ENCODE measurements around a stretch of chr17.

- PRO-cap, 3 experiments = no peak in any of the 3 experiments
- RAMPAGE, long total RNA, 2 experiments = no peak in any of the 2 experiments
- RRBS = no CpG with 5 or more reads among the region's 12 CpGs
These were observed 770 bp downstream of the GPRC5C start for GRCh38 chr17:74432736-74432979.

DNA sequence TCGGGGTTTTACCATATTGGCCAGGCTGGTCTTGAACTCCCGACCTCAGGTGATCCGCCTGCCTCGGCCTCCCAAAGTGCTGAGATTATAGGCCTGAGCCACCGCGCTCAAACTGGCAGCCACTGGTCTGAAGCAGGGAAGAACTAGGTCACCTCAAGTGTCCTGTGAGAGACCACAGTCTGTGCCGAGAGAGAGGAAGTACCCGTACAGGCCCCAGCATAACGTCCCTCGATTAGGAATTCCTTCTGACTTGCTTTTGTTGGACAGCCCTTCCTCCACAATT, 13.7 kb upstream of the CD300E start:
- PRO-cap, 3 experiments = no peak in any of the 3 experiments
- RAMPAGE, long total RNA, 2 experiments = no peak in any of the 2 experiments
- RRBS = no CpG with 5 or more reads among the region's 10 CpGs

- PRO-cap, 3 experiments = no peak in any of the 3 experiments
- RAMPAGE, long total RNA, 2 experiments = no peak in any of the 2 experiments
- RRBS = no CpG with 5 or more reads among the region's 1 CpG
These were observed 6.2 kb upstream of the CD300LF start for GRCh38 chr17:74718987-74719186.

DNA sequence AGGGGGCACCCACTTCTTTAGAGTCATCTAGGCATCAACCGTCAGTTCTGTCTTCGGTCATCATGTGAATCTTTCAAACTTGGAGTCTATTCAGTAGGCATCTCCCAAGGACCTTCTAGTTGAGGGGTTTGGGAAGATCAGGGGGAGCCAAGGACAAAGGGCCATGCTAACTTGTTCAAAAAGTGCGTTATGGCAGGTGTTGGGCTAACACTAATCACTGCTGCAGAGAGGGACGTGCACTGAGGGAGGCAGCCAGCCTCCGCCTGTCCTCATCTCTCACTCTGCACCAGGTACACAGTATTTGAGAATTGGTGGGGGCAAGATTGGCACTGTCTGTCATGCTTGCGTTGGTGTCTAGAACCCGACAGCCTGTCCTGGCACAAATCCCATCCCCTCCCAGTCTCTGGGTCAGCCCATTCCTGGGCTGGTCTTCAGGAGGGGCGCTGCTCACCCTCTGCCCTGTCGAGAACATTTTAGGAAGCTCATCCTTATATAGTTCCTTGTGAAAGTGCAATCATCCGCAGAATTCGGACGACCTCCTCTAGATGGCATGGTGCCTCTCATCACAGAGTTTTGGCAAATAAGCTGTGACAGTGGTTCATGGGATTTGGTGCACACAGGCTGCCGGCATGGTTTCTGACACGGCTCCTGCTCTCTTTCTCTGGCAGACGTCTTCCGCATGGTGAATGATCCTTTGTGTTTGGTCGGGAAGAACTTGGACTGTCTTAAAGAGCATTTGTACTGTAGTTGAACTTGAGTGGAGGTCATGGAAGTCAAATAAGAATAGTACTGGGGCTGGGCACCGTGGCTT, 34.2 kb downstream of the TMEM104 start:
- PRO-cap, 3 experiments = no peak in any of the 3 experiments
- RAMPAGE, long total RNA, 2 experiments = no peak in any of the 2 experiments
- RRBS = no CpG with 5 or more reads among the region's 18 CpGs

- PRO-cap, 3 experiments = peak in 2 of 3 experiments; most common plus-strand start chr17:74834332 (in 2)
- RAMPAGE, long total RNA, 2 experiments = no peak in any of the 2 experiments
- RRBS = no CpG with 5 or more reads among the region's 10 CpGs
These were observed 25.6 kb downstream of the GRIN2C start for GRCh38 chr17:74834121-74834407.

DNA sequence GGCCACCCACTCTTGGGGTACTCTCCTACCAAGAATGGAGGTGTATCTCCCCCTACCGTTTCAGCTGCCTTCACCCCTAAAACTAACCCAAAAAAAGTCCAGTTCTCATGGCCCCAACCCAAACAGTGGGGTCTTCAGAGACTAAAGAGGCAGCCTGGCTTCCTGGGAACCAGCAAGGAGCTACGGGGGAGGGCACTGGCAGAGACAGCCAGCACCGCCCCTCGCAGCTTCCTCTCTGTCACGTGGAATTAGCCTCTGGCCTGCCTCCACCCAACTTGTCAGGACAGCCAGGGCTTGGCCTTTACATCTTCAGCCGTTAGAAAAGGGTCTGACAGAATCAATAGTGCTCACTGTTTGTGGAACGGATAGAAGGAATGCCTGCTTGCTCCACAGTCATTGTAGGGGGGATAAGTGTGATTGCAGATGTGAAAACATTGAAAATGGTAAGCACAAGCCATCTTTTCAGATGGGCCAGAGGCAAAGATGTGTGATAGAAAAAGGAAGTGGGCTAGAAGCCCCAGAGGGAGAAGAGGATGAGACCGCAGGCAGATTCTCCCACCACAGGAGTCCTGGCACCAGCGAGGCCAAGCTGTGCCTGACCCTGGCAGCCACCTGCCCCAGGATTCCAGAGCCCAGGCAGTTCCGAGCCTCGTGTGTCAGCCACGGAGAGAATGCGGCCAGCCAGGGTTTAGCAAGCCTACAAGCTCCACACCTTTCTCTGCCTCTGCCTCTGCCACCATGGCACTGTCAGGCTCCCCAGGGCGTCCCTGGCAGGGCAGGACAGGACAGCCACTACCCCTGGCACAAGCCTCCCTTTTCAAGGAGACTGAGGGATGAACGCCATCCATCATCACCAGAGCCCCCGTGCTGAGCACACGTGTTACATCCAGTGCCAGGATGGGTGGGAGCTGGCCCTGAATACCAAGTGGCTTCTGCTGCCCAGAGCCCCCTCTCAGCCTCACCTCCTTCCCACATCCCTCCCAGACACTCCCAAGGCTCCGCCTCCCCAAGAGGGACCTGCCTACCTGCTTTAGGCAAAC, 18.5 kb downstream of the GRIN2C start:
- PRO-cap, 3 experiments = no peak in any of the 3 experiments
- RAMPAGE, long total RNA, 2 experiments = no peak in any of the 2 experiments
- RRBS = no CpG with 5 or more reads among the region's 18 CpGs

DNA sequence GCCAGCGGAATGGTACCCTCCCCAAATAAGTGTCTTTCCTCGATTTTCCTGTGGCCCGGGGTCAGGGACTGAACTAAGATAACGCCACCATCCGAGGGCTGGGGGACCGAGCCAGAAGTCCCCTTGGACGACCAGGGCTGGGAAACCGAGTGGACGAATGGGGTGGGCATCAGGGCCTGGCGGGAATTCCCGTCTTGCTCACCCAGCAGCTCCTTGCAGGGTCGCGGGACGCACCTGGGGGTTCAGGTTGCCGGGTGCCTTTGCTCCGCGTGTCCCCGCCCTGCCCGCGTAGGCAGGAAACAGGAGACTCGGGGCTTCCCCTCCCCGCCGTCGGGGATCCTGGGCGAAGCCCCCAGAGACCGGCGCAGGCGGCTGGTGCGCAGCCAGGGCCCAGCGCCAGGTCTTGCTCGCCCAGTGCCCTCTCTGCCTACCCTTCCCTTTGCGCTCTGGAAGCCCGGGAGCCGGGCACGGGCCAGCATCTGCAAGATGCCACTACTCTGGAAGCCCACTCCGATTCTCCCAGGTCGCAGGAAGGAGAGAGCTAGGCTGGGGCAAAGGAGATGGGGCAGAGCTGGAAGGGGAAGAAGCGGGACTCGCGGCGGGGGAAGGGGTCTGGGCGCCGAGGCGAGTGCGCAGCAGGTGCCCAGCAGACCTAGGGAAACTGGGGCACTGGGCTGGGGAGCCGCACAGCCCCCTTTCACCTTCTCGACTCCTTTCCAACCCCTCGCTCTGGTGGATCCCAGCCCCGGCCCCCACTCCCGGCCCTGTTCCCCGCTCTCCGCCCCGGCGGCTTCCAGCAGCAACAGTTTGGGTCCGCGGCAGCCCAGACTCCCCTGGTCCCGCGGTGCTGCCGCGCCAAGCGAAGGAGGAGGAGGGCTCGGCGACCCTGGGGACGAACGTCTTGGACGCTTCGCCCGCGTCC, 823 bp upstream of the GRIN2C start:
- PRO-cap, 3 experiments = no peak in any of the 3 experiments
- RAMPAGE, long total RNA, 2 experiments = no peak in any of the 2 experiments
- RRBS = 4% methylated on average over 15 of the region's 69 CpGs

DNA sequence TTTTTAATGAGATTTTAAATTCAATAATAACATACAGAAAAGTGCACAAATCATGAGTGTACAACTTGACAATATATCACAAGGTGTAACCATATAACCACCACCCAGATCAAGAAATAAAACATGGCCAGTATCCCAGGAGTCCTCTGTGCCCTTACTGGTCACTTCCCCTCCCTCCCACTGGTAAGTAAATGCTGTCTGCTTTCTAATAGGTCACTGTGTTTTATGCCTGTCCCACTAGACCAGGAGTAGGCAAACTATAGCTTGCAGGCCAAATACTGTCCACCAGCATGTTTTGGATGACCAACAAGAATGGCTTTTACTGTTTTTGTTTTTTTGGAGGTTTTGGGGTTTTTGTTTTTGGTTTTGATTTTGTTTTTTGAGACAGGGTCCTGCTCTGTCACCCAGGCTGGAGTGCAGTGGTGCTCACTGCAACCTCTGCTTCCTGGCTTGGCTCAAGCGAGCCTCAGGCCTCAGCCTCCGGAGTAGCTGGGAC, 1.3 kb upstream of the FDXR start:
- PRO-cap, 3 experiments = no peak in any of the 3 experiments
- RAMPAGE, long total RNA, 2 experiments = no peak in any of the 2 experiments
- RRBS = no CpG with 5 or more reads among the region's 2 CpGs

DNA sequence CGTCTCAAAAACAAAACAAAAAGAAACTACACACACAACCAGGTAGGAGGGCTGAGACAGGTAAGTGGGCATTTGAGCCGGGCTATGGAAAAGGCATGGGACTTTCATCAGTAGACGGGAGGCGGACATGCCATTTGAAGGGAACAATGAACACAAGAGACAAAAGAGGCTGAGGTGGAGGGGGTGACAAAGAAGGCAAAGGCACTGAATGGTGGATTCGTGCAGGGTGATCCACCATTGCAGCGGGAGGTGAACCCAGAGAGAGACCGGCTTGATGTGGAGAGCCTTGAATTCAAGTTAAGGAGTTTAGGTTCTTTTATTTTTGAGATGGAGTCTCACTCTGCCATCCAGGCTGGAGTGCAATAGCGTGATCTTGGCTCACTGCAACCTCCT, 9.4 kb downstream of the MRPL58 start:
- PRO-cap, 3 experiments = no peak in any of the 3 experiments
- RAMPAGE, long total RNA, 2 experiments = no peak in any of the 2 experiments
- RRBS = no CpG with 5 or more reads among the region's 8 CpGs

GRCh38 chr17:75078510-75079312, 9.0 kb upstream of the SLC16A5 start:
- PRO-cap, 3 experiments = no peak in any of the 3 experiments
- RAMPAGE, long total RNA, 2 experiments = no peak in any of the 2 experiments
- RRBS = no CpG with 5 or more reads among the region's 19 CpGs

- PRO-cap, 3 experiments = no peak in any of the 3 experiments
- RAMPAGE, long total RNA, 2 experiments = no peak in any of the 2 experiments
- RRBS = 14% methylated on average over 10 of the region's 25 CpGs
These were observed 301 bp downstream of the SLC16A5 start for GRCh38 chr17:75088046-75088464.

DNA sequence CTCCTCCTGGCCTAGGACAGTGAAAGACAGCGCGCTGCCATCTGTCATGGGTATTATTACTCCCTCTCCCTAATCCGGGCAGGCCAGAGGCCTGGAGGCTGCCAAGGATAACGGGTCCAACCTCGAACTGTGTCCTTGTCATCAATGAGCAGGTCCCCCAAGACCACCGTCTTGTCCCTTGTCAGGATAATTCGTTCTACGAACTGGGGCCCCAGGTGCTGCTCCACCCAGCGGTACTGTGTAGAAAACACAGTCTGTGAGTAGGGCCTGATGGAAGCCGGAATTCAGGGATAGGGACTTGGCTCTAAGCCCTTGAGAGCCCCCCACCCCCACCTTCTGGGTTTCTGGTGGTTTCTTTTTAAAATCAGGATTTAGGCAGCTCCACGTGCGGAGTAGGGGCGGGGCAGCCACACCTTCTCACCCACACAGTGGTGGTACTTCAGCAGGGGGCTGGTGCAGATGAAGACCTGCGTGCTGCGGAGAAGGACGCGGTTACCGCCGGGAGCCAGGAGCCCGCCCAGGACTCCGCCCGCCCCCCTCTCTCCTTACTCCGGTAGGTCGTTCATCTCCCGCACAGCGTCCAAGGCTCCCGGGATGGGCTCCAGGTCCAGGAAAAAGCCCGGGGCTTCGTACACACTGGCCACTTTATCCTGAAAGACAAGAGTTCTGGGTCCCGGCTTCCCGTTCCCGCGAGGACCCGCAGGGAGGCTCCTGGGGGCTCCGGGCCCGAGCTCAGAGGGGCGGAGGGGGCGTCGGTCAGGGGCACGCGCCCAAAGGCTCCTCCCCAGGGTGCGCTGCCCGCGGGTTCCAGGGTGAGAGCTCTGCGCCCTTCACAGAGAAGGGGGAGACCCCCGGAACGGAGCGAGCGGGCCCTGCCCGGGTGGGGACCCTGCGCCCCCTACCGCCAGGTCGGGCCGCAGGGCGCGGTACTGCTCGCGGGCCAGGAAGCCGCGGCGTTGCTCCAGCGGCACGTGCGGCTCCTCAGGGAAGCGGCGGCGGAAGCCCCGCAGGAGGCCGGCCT, 600 bp downstream of the NT5C start:
- PRO-cap, 3 experiments = no peak in any of the 3 experiments
- RAMPAGE, long total RNA, 2 experiments = start-site peak on the plus strand in 1 of 2 experiments, centred at position 358 of the sequence, 16 reads per replicate
- RRBS = 3% methylated on average over 12 of the region's 69 CpGs

GRCh38 chr17:75244560-75245198, 16.7 kb downstream of the GGA3 start:
- PRO-cap, 3 experiments = no peak in any of the 3 experiments
- RAMPAGE, long total RNA, 2 experiments = no peak in any of the 2 experiments
- RRBS = no CpG with 5 or more reads among the region's 17 CpGs

GRCh38 chr17:75260509-75261447, 628 bp downstream of the GGA3 start:
- PRO-cap, 3 experiments = no peak in any of the 3 experiments
- RAMPAGE, long total RNA, 2 experiments = no peak in any of the 2 experiments
- RRBS = 1% methylated on average over 15 of the region's 48 CpGs

GRCh38 chr17:75265447-75266544, 4.1 kb downstream of the MRPS7 start:
- PRO-cap, 3 experiments = no peak in any of the 3 experiments
- RAMPAGE, long total RNA, 2 experiments = no peak in any of the 2 experiments
- RRBS = no CpG with 5 or more reads among the region's 21 CpGs

GRCh38 chr17:75269843-75270095, 1.3 kb downstream of the MIF4GD start:
- PRO-cap, 3 experiments = peak in 1 of 3 experiments; most common plus-strand start chr17:75270003 (in 1); most common minus-strand start chr17:75269931 (in 1)
- RAMPAGE, long total RNA, 2 experiments = no peak in any of the 2 experiments
- RRBS = no CpG with 5 or more reads among the region's 4 CpGs

DNA sequence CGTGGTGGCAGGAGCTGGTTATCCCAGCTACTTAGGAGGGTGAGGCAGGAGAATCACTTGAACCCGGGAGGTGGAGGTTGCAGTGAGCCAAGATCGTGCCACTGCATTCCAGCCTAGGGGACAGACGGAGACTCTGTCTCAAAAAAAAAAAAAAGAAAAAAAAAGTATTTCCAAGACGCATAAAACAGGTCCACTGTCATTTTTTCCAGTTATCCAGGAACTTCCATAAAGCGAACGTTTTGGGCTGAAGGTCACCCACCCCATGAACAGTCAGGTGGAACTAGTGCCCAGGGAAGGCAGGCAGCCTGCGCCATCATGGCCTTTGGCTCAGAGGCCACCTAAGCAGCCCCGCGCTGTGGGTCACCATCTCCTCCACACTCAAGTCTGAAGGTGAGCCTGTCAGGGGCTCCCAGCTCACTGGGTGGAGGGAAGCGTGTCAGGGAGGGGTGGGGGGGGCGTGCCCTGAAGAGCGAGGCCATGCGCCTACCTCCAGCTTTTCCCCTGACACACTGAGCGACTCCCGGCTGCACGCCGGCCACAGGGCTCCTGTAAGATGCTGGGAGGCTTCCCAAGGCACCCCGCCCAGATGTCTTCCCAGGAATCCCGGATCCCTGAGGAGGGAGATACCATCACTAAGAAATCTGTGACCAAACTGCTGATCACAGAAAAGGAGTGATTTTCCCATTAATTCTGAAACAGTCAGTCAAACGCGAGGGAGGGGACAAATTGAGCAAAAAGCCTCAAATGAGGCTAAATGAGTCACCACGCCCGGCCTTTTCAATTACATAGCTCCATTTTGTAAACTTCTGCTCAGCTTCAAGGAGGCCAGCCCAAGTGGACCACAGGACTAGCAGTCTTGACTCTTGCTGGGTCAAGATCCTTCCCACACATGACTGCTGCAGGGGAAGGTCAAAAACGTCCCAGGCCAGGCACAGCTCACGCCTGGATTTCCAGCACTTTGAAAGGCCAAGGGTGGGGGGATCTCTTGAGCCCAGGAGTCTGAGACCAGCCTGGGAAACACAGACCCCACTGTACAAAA, 26.4 kb upstream of the SLC25A19 start:
- PRO-cap, 3 experiments = no peak in any of the 3 experiments
- RAMPAGE, long total RNA, 2 experiments = no peak in any of the 2 experiments
- RRBS = 75% methylated on average over 3 of the region's 26 CpGs

DNA sequence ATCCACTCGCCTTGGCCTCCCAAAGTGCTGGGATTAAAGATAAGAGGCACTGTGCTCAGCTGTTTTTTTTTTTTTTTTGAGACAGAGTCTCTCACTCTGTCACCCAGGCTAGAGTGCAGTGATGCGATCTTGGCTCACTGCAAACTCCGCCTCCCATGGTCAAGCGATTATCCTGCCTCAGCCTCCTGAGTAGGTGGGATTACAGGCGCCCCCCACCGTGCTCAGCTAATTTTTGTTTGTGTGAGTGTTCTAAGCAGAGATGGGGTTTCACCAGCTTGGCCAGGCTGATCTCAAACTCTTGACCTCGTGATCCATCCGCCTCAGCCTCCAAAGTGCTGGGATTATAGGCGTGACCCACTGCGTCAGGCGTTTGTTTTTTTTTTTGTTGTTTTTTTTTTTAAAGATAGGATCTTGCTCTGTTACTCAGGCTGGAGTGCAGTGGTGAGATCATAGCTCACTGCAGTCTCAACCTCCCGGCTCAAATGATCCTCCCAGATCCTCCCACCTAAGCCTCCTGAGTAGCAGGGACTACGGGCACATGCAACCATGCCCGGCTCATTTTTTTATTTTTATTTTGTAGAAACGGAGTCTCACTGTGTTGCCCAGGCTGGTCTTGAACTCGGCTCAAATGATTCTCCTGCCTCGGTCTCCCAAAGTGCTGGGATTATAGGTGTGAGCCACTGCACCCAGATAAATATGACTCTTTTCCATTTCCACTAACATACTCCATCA, 37.2 kb downstream of the GRB2 start:
- PRO-cap, 3 experiments = no peak in any of the 3 experiments
- RAMPAGE, long total RNA, 2 experiments = no peak in any of the 2 experiments
- RRBS = 86% methylated on average over 1 of the region's 17 CpGs

- PRO-cap, 3 experiments = peak in 1 of 3 experiments; most common minus-strand start chr17:75475907 (in 1)
- RAMPAGE, long total RNA, 2 experiments = no peak in any of the 2 experiments
- RRBS = no CpG with 5 or more reads among the region's 7 CpGs
These were observed 19.4 kb downstream of the TMEM94 start for GRCh38 chr17:75475749-75476235.

- PRO-cap, 3 experiments = no peak in any of the 3 experiments
- RAMPAGE, long total RNA, 2 experiments = no peak in any of the 2 experiments
- RRBS = no CpG with 5 or more reads among the region's 15 CpGs
These were observed 25.2 kb downstream of the CASKIN2 start for GRCh38 chr17:75490008-75490579.

All from testis (tissue), 5 donors.